ENCODE results near the gene EPOP.

GRCh38 chr17:38403302-38403861 is 24.9 kb upstream of the ARHGAP23 start:
- RRBS: no CpG with 5 or more reads among the region's 6 CpGs

GRCh38 chr17:38414744-38415314 is 13.4 kb upstream of the ARHGAP23 start:
- RRBS: no CpG with 5 or more reads among the region's 22 CpGs

DNA sequence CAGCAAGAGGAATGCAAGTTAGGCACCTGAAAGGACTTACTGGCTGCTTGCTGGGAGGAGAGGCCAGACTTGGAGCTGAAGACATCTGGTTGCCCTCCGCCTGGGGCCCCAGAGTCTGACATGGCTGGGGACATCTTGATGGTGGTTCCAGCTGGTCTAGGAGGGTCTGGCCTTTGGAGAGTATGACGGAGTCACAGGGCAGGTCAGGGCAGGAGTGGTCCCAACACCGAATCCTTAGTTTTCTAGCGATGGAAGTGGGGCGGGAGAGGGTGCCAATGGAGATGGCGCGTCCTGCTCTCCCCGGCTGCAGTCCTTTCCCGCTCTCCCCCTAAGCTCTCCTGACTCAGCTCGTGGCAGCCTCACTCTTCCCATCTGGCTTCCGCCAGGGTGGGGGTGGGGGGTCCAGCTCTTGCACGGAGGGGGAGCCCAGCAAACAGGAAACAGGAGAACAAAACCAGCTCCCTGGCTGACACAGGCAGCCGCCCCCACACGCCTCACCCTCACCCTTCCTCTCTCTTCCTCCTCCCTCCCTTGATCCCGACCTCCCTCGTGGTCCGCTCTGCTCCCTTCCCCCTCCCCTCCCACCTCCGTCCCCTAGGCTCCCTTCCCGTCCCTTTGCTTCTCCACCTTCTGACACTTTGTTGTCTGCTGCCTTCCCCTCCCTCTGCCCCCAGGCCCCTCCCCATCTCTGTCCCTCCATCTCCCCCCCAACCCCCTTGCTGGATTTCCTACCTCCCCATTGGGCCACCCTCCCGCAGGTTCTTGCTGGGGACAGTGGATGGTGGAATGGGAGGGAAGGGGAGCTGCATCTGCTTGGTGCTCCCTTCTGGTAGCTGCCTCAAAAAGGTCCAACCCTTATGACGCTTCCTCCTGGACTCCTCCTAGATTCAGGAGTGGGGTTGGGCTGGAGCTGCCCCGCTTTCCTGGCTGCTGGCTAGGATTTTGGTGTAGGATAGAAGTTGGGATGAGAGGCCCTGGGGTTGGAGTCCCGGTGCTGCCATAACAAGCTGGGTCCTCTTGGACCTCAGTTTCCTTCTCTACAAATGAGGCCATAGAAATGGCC is 23.7 kb downstream of the ARHGAP23 start:
- RRBS: no CpG with 5 or more reads among the region's 23 CpGs

GRCh38 chr17:38585019-38585446 is 20.7 kb downstream of the SRCIN1 start:
- RRBS: no CpG with 5 or more reads among the region's 6 CpGs

DNA sequence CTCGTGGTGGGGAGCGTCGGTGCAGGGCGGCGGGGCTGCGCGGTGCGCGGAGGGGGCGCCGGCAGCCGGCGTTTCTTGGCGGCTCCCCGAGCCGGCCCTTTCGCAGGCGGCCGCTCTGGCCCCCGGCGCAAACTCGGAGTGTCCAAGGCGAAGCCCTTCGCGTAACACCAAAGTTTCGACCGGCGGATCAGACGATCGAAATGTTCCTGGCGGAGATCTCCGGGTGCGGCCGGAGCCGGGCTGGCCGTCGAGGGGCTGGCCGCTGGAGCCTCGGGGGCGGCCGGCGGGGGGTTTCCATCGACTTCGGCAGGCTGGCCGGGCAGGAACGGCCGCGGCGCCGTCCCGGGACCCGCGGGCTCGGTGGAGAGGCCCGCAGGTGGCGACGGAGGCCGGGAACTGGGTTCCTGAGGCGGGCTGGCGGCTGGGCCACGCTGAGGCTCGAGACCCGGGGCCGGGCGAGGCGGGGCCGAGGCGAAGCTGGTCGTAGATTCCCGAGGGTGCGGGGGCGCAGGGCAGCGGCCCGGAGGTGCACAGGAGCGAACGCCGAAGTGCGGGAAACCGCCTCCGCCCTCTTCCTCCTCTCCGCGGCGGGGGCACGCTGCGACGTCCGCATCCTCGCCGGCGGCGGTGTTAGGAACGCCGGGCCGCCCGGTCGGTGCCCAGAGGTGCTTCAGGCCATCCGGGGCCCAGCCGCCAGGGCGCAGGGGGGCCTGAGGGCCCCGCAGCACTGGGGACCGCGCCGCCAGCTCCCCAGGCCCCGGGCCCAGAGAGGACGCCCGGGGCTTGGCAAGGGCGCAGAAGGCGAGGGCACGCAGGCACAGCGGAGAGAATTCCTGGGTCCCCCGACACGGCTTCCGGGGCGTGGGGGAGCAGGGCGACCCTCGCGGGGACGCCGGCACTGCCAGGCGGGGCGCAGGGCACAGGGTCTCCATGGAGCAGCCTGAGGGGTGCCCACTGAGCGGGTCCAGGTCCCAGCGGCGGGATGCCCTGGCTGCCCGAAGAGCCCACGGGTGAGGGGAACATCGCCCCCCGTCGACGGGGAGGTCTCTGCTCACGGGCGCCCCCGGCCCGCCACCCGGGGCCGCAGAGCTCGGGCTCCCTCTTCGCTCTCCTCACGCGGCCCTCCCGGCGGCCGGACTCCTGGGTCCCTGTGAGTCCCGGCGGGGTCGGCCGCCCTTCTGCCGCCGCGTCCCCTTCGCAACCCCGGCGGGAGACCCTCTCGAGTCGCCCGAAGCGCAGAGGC is 772 bp downstream of the EPOP start:
- RRBS: no CpG with 5 or more reads among the region's 157 CpGs

- RRBS: no CpG with 5 or more reads among the region's 68 CpGs
Measured at GRCh38 chr17:38674807-38675462, at the start of gene EPOP. EPOP (minus strand) TSS chr17:38674957.

- RRBS: 2% methylated on average over 5 of the region's 11 CpGs
Measured at GRCh38 chr17:38870818-38871138, 920 bp downstream of the LASP1 start.

DNA sequence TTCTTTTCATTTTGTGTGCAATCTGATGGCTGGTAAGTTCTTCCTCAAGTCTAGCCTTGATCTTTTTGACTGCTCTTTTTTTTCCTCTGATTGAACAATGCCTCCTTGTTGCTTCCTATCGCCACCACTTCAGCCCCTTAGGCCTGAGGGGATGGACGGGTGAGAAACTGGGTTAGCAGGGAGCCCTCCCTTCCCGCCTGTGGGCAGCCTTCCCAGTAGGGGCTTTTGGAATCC is 13.8 kb downstream of the LASP1 start:
- RRBS: no CpG with 5 or more reads among the region's 3 CpGs

GRCh38 chr17:38884918-38885505 is 15.2 kb downstream of the LASP1 start:
- RRBS: no CpG with 5 or more reads among the region's 11 CpGs

DNA sequence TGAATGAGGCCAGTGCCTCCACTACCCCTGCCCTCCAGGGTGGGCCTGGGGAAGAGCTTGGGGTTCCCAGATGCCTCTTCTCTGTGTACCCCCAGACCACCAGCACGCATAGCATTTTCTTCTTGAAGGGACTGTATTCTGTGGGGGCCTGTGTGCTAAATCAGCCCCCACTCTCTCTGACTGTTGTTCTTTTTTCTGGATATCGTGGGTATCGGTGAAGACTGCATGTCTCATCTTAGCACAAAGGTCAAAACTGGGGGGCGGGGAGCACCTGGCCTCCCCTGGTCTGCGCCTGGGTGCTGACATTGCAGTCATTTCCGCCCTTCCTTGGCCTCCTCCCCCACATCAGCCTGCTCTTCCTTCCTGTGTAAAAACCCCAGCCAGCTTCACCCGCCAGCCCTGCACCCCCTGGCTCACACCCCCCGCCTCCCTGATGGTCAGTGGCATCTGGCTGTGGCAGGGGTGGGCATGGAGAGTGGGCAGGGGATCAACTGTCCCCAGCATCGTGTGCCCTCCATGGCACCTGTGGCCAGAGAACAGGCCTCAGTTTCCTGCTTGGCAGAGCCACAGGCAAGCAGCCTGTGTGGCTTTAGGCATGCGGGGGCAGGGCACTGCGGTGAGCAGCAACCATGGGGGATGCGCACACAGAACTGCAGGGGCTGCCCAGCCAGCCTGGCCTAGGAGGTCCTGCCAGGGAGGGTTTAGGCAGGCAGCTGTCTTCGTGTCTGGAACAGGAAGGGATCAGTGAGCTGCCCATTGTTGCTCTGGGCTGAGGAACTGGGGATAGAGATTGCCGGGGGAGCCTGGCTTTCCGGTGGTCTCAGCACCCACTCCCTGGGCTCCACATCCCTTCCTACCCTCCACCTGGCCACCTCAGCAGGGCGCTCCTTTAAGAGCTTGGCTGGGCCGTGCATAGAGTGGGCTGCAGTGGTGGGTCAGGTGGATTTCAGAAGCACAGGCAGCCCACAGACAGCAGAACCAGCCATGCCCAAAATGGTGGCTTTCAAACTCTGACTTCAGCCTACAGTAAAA is 29.1 kb downstream of the LASP1 start:
- RRBS: no CpG with 5 or more reads among the region's 17 CpGs

GRCh38 chr17:38925194-38926104 is 41.8 kb downstream of the FBXO47 start:
- RRBS: 94% methylated on average over 4 of the region's 16 CpGs

DNA sequence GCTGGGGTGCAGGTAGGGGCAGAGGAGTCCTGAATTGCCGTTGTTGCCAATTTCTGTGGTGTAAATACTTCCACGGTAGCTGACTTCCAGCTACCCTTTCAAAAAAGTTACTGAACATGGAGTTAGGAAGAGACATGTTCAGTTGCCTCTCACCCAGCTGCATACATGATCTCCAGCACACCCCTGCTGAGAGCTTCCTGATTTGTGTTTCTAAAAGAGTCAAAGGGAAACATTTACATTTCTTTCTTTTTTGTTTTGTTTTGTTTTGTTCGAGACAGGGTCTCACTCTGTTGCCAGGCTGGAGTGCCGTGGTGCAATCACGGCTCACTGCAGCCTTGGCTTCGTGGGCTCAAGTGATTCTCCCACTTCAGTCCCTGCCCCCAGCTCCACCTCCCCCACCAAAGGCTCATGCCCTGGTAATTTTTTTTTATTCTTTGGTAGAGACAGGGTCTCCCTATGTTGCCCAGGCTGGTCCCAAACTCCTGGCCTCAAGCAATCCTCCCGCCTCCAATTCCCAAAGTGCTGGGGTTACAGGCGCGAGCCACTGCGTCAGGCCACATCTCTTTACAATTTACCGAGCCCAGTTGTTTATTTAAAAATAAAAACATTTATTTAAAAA is 58.5 kb downstream of the PLXDC1 start:
- RRBS: no CpG with 5 or more reads among the region's 11 CpGs

GRCh38 chr17:39096512-39096865 is 54.9 kb downstream of the PLXDC1 start:
- RRBS: no CpG with 5 or more reads among the region's 7 CpGs

- RRBS: 19% methylated on average over 16 of the region's 46 CpGs
Measured at GRCh38 chr17:39606804-39607360, 838 bp downstream of the NEUROD2 start.

- RRBS: no CpG with 5 or more reads among the region's 15 CpGs
Measured at GRCh38 chr17:39631990-39633077, 4.6 kb upstream of the STARD3 start.

DNA sequence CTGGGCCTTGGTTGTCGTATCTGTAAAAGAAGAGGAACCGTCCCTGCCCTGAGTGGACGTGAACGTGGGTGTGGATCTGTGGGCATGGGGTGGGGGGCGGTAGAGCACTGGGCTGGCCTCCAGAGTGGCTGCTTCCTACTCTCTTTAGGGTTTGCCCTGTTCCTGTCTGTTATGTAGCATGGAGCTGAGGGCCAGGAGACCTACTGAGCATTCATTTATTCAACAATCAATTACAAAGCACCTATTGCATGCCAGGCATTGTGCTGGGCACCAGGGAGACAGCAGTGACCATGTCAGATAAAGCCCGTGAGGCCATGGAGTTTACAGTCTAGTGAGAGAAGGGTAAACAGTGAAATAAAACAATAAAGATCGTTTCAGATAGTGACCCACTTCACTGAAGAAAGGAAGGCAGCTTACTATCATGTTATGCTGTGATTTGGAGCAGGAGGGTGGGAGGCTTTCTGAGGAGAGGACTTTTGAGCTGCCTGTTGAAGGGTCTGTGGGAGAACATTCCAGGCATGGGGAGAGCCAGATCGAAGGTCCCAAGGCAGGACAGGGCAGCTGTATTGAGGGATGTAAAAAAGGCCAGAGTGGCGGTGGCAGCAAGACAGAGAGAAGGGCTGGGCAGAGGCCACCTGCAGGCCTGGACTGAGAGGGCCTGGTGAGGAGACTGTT is 12.9 kb upstream of the TCAP start:
- RRBS: no CpG with 5 or more reads among the region's 9 CpGs

GRCh38 chr17:39671388-39672515 is 3.5 kb downstream of the PNMT start:
- RRBS: no CpG with 5 or more reads among the region's 21 CpGs

DNA sequence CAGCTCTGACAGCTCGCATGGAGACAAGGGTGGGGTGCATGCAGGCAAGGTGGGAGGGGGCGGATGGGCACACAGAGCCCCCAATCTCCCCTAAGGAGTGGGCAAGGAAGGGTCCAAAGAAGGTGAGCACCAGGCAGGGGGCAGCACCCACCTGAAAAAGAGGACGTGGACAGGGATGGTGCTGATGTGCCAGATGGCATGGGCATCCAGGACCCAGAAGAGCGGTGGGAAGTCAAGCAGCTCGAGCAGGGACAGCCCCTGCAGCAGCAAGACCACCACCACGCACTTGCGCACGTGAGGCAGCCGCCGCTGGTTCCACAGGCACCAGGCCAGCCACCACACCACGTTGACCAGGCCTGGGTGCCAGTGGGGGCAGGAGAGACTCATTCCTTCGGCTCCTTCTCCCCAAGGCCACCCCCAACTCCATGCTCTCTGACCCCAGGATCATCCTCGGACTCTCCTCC is 4.7 kb downstream of the PNMT start:
- RRBS: no CpG with 5 or more reads among the region's 13 CpGs

DNA sequence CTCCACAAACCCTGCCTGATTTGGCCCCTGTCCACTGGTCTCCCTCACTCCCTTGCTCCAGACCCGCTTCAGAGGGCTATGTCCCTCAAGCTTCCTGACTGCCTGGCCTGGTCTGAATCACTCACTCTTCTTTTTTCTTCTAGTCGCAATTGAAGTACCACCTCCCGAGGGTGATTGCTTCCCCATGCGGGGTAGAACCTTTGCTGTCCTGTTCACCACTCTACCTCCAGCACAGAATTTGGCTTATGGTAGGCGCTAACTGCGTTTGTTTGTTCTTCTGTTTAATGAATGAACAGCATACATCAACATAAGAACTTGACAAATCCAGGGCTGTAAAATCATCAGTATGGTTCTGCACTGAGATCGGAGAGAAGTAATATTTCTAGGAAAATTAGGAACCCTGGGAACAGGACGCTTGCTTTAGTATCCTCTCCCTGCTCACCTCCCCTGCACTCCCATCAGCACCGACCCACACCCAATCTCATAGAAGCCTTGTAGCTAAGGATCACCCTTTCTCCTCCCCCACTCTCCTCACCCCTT is 766 bp upstream of the PGAP3 start:
- RRBS: no CpG with 5 or more reads among the region's 9 CpGs

DNA sequence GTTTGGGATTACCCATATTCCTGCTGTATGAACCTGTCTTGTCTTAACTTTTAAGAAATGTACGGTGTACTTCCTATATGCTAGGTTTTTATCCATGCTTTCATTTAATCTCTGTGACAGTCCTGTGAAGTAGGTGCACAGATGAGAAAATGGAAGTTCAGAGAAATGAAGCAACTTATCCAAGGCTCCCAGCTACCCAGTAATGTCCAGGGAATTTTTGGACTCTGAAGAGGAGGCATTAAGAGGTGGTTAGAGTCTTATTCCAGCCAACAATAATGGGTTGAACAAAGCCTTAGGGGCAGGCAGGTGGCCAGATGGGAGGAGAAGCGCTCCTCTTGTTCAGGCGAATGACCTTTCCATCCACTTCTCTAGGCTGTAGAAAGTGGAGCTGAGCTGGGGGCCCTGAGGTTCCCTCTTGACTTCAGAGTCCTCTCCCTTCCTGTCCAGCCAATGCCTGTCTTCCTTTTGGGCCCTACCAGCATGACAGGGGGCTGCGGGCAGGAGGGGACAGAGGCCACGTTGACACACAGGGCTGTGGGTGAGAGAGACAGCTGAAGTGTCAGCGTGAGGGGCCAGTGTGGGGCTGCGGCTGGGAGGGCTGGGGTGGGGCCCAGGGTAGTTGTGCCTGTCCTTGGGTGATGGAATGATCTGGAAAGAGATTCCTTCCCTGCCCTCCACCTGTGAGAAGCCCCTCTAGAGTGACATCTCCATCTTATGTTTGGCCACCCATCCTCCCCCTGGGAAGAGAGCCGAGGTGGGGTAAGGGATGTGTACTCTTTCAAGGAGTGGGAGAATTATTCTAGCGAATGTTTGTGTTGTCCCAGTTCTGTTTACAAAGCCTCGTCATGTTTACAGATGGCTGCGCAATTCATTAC is 3.0 kb downstream of the ERBB2 start:
- RRBS: no CpG with 5 or more reads among the region's 11 CpGs

Data from T47D (cell line).